GM23248 (cell line): Measurements from ENCODE around the gene GKN1.

- RAMPAGE, long total RNA: no peak
These were observed 21.3 kb downstream of the MEIS1 start for GRCh38 chr2:66456081-66456860.

- RAMPAGE, long total RNA: no peak
These were observed 98.2 kb downstream of the MEIS1 start for GRCh38 chr2:66533142-66533590.

- RAMPAGE, long total RNA: no peak
These were observed 190.6 kb downstream of the MEIS1 start for GRCh38 chr2:66625576-66625963.

GRCh38 chr2:66686759-66687092 is 251.8 kb downstream of the MEIS1 start:
- RAMPAGE, long total RNA: no peak

GRCh38 chr2:66695381-66695672 is 260.4 kb downstream of the MEIS1 start:
- RAMPAGE, long total RNA: no peak

GRCh38 chr2:66696317-66696863 is 261.5 kb downstream of the MEIS1 start:
- RAMPAGE, long total RNA: no peak

GRCh38 chr2:67065260-67065501 is 332.0 kb upstream of the ETAA1 start:
- RAMPAGE, long total RNA: no peak

- RAMPAGE, long total RNA: no peak
These were observed 153.9 kb upstream of the ETAA1 start for GRCh38 chr2:67243277-67243666.

DNA sequence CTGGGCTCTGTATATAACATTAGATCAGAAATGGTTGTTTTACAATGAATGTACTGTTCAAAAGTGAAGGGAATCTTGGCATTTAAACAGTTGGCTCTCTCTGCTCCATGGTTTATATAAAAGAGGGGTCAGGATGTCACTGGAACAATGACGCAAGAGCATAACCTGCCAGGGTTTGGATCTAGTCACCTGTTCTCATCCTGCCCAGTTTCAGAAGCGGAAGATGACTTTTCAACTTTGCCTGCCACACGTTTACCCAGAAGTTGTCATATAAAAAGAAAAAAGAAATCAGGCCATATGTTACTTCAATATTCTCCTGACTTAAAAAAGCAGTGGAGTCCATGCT is 58.1 kb downstream of the ETAA1 start:
- RAMPAGE, long total RNA: no peak

GRCh38 chr2:67573026-67573586 is 176.0 kb downstream of the ETAA1 start:
- RAMPAGE, long total RNA: no peak

DNA sequence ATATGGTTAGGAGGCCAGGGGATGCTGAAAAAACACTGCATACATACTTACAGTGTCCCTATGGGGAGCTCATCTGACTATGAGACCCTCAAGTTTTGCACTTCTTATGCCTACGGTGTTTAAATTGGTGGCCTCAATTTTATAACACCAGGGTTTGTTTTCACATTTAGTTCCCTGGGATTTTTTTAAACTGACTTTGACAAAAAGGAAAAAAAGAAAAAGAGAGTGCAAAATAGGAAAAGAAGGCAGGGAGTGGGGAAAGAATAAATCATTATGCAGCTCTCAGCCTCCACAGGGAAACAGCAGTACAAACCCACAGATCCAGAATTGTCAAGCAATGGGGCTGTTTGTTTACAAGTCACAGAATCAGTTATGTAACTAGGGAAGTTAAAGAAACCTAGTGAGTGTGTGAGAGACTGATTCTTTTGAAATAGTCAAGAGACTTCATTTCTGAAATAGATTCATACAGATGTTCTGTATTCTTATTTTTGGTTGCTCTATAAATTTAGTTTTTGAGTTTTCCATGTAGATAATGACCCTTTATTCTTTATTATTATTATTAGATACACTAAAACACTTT is 20.2 kb upstream of the PPP3R1 start:
- RAMPAGE, long total RNA: no peak

- RAMPAGE, long total RNA: no peak
These were observed 28.9 kb downstream of the CNRIP1 start for GRCh38 chr2:68290777-68291244.

DNA sequence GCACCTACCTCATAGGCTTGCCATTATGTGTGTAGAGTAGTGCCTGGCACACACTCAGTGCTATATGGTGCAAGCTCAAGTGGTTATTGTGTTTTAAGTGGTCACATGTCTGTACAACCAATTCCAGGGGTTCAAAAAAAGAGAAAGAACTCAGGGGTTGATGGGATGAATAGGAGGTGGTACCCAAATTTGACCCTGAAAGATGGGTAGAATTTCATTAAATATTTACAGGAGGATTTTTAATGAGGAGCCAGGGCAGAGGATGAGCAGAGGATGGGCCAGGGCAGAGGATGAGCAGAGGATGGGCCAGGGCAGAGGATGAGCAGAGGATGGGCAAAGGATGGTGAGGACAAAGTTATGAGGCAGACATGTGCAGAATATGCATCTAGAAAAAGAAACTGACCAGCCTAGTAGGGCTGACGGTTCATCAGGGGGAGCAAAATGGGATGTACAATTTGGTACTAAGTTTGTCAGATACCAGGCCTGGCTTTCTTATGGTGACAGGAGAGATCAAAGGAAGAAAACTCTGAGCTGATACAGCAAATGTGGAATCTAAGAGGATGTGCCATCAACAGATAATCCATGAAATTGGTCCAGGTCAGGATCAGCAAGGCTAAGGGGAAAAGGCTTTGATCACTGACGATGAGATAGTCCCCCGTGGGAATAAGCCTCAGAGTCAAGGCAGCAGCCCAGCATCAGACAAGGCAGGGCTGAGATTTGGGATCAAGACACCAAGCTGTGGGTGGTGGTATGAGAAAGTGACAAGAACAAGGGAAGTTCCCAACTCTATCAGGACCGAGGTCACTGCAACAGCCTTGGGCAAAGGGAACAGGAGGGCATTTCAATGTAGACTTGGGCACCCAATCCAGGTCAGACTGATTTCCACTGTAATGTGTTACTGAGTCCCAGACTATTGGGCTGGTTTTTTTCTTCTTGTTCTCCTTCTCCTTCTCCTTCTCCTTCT is 18.4 kb downstream of the PLEK start:
- RAMPAGE, long total RNA: no peak

DNA sequence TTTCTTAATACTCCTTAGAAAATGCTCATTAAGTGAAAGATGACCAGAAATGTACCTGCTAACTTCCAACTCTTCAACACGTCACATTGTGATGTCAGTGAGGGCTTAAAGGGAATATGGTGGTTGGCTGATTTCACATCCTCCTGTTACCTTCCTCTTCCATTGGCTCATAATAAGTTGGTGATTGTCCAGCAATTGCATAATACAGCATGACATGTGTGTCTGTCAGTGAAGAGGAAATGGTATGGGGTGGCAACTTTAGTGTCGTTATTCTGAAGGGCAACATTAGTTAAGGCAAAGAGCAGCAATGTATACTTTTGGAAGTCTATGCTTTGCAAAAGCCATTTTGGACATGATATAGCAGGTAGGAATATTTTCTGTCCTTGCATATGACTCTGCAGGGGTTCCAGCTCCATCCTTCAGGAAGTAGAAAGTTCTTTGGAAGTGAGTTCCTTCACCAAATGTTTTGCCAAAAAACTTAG is 26.1 kb downstream of the PLEK start:
- RAMPAGE, long total RNA: no peak

- RAMPAGE, long total RNA: no peak
These were observed 49.2 kb downstream of the FBXO48 start for GRCh38 chr2:68417905-68418279.

- RAMPAGE, long total RNA: no peak
These were observed 19.6 kb upstream of the ARHGAP25 start for GRCh38 chr2:68714730-68715769.

DNA sequence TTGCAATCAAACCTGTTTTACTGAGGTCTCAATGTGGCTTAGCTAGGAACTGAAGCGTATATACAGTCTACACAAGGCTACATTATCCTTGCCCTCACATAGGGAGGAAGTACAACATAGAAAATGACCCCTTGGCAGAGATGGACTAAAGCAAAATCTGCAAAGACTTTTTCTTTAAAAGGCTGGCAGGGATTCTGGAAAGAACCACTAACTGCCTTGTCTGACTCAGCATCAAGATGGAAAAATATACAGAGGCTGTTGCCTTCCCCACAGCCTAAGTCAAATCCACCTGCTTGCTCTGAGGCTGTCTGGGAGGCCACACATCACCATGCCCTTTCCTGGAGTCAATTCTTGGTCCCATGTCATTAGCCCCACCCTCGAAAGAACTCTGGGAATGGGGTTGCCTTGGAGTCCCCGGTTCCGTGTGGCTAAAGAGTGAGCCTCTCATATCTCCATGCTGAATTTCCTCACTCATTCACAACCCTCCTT is 39.6 kb downstream of the BMP10 start:
- RAMPAGE, long total RNA: no peak

DNA sequence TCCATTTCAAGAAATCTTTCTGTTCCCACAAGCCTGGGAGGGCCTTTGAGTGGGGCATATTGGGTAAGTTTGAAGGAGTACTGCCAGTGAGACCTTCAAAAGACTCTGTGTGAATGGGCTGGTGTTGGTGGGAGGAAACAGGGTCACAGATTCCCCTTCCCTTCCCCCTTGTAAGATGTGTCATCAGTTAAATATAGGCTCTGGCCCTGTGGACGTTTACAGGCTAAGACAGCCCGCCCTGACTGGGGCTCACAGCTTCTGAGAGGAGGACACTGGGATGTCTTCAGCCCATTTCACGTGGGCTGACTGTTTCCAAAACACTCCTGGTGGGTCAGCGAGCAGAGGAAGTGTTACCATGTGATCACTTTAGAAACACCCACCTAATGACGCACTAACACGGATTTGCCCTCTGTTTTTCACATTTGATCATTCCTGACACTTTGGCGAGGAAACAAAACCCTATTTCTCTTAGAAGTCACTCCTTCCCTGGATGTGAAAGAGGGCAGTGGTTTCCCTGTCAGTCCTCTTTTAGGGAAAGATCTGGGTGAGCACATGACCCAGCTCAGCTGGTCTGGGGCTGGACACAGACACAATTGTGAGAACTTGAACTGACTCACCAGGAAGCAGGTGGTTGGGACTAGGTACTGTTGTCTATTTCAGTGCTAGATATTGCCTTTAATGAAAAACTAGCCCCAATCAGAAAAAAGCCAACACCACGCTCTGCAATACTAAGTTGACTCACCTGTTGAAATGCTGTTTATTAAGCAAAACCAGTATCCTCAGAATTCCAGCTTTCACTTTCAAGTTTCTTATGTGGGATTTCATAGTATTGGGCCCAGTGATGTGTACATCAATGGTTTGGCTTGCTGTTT is 38.9 kb downstream of the BMP10 start:
- RAMPAGE, long total RNA: no peak

DNA sequence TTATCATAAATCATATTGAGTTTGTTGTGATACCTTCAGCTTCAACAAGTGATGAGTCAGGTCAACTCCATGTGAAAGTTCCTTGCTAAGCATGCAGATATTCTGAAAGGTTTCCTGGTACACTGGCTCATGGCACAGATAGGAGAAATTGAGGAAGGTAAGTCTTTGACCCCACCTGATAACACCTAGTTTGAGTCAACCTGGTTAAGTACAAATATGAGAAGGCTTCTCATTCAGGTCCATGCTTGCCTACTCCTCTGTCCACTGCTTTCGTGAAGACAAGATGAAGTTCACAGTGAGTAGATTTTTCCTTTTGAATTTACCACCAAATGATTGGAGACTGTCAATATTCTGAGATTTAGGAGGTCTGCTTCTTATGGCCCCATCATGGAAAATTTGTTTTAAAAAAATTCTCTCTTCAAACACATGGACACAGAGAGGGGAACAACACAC is at the start of gene GKN1:
Gene GKN1, plus strand, starts transcription at position 242 of the 453 bp plus-strand sequence.
- RAMPAGE, long total RNA: no peak

GRCh38 chr2:69014097-69015227 is 1.5 kb downstream of the ANTXR1 start:
- RAMPAGE, long total RNA: no peak